OVCAR3 (cell line): ENCODE measurements around a stretch of chr16.

- RRBS = no CpG with 5 or more reads among the region's 9 CpGs
Observed at GRCh38 chr16:85151680-85152090, 39.4 kb upstream of the CIBAR2 start.

DNA sequence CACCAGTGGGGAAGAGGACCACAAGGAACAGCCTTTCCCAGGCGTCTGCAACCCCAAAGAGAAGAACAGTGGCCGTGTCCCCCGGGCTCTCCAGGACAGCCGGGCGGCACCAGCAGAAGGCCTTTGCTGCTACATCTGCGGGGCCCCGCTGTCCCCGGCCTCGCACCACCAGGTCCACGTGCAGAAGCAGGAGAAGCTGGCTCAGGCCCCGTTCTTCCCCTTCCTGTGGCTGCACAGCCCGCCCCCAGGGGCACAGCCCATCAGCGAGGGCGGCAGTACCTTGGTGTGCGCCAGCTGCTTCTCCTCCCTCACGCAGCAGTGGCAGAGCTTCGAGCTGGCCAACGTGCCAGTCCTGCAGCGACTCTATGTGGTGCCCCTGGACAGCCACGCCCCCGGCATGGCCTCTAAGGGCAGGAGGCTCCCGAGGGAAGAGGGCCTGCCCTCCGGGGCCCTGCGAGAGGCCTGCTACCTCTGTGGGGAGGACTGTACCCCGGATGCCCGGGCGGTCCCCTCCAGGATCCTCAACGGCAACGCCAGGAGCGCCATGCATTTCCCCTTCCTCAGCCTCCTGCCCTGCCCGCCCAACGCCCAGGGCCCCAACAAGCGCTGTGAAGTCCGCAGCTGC is 58.3 kb upstream of the CIBAR2 start:
- RRBS = 95% methylated on average over 10 of the region's 34 CpGs

GRCh38 chr16:85305923-85306744 is 193.9 kb upstream of the CIBAR2 start:
- RRBS = no CpG with 5 or more reads among the region's 15 CpGs

- RRBS = 40% methylated on average over 1 of the region's 8 CpGs
Observed at GRCh38 chr16:85330610-85331169, 218.4 kb upstream of the CIBAR2 start.

DNA sequence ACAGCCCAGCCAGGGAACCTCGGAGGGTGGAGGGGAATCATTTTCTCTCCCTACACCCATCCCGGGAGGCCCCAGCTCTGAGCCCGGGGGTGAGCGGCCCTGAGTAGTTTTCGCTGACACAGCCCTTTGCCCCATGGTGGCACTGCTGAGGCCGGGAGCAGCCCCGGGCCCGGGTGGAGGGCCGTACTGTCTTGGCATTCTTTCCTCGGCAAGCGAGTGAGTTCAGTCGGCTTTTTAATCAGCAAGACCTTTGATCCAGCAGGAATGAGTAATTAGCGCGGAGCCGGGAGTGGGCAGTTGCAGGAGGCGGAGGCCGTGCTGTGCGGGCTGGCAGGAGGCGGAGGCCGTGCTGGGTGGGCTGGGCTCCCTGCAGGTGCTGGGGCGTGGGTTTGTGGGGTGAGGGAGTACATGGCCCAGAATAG is 222.9 kb upstream of the CIBAR2 start:
- RRBS = 67% methylated on average over 9 of the region's 21 CpGs

GRCh38 chr16:85353763-85354301 is 241.6 kb upstream of the CIBAR2 start:
- RRBS = no CpG with 5 or more reads among the region's 11 CpGs

GRCh38 chr16:85381804-85382996 is 230.9 kb upstream of the GSE1 start:
- RRBS = 81% methylated on average over 10 of the region's 35 CpGs

- RRBS = no CpG with 5 or more reads among the region's 14 CpGs
Observed at GRCh38 chr16:85459490-85460353, 153.4 kb upstream of the GSE1 start.

DNA sequence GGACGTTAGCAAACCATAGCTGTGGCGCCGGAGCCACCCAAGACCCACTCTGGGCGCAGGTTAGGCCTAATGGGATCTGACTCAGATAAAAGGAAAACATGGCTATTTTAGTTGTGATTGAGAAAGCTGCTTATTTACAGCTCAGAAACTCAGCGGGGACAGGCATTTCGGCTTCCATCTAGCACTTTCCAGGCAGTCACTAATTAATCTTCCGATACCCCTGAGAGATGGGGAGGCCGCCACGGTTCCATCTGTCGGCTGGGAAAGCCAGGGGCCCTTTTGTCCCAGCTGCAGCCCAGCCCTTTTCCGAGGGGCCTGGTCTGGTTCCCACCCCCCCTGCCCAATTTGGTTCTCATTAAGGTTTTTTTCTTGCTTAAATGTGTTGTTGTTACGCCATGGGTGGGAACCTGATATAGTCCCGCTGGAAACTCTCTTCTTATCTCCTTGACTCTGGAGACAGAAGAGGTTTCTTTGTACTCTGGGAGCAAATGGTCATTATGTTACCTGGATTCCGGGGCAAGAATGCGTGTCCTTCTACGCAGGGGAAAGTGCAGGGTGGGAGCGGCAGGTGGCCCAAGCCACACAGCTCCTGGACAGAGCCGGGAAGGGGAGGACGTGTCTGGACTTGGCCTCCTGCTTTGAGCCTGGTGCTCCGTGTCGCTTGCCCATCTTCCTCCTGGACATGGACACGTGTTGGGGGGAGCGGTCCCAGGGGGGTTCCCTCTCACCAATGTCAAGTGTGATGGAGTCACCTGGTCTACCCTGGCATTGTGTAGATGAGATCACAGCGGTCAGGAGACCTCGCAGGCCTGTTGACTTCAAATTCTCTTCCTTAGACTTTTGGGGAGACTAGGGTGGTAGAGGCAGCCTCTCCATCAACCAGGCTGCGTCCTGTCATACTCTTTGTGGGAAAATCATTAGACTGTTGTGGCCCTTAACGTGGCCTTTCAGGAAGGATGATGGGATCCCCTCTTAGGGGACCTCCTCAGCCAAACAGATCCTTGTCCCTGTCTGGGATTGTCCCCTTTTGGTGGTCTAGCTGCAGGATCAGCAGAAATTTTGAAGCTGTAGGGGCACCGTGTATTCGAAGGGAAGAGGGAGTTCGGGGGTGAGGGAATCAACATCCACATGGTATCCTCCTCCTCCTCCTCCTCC is 50.7 kb upstream of the GSE1 start:
- RRBS = 88% methylated on average over 4 of the region's 30 CpGs

GRCh38 chr16:85577494-85578314 is 35.4 kb upstream of the GSE1 start:
- RRBS = 98% methylated on average over 2 of the region's 21 CpGs

GRCh38 chr16:85628903-85629852 is 16.1 kb downstream of the GSE1 start:
- RRBS = no CpG with 5 or more reads among the region's 22 CpGs

- RRBS = no CpG with 5 or more reads among the region's 24 CpGs
Observed at GRCh38 chr16:85639469-85639971, 26.4 kb downstream of the GSE1 start.

- RRBS = 97% methylated on average over 15 of the region's 37 CpGs
Observed at GRCh38 chr16:85660991-85661727, 27.6 kb downstream of the GINS2 start.

DNA sequence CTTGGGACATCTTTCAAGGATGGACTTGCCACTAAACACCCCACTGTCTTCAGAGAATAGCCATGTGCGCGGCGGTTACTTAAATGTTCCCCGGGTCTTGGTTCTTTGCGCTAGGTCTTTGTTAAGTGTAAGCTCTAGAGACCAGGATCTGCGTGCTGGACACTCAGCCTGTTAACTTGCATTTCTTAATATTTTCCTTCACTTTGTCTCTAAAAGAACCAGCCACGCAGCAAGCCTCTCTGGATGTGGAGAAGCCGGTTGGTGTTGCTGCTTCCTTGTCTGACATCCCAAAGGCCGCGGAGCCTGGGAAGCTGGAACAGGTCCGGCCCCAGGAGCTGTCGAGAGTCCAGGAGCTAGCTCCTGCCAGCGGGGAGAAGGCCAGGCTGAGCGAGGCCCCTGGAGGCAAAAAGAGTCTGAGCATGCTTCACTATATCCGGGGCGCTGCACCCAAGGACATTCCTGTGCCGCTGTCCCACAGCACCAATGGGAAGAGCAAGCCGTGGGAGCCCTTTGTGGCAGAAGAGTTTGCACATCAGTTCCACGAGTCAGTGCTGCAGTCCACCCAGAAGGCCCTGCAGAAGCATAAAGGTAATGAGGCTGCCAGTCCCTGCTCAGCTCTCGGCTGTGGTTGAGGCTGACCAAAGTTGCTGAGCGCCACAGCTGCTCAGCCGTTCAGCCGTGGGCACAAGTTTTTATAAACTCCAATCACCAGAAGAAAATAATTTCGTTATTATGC is 22.8 kb downstream of the GINS2 start:
- RRBS = 96% methylated on average over 4 of the region's 24 CpGs

- RRBS = no CpG with 5 or more reads among the region's 16 CpGs
Observed at GRCh38 chr16:85673767-85674447, 14.8 kb downstream of the GINS2 start.

DNA sequence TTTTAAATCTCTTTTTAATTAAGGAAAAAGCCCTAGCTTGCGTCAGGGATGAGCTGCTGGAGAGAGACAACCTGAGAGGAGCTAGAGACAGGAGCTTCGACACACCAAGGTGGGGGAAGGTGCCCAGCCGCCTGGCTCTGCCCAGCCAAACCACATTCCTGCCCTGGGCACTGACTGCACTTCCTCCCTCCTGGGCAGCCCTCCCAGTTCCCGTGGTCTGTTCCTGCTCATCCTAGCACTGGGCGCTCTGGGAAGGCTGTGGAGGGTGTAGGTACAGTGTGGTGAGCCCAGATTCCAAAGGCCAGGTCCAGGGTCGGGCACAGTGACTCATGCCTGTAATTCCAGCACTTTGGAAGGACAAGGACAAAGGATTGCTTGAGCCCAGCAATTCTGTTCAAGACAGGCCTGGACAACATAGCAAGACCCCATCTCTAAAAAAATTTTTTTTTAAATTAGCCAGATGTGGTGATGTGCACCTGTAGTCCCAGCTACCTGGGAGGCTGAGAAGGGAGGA is 30.7 kb downstream of the C16orf74 start:
- RRBS = no CpG with 5 or more reads among the region's 6 CpGs

- RRBS = no CpG with 5 or more reads among the region's 10 CpGs
Observed at GRCh38 chr16:85850171-85850862, 48.6 kb upstream of the IRF8 start.

GRCh38 chr16:85870004-85870641 is 28.8 kb upstream of the IRF8 start:
- RRBS = no CpG with 5 or more reads among the region's 13 CpGs

DNA sequence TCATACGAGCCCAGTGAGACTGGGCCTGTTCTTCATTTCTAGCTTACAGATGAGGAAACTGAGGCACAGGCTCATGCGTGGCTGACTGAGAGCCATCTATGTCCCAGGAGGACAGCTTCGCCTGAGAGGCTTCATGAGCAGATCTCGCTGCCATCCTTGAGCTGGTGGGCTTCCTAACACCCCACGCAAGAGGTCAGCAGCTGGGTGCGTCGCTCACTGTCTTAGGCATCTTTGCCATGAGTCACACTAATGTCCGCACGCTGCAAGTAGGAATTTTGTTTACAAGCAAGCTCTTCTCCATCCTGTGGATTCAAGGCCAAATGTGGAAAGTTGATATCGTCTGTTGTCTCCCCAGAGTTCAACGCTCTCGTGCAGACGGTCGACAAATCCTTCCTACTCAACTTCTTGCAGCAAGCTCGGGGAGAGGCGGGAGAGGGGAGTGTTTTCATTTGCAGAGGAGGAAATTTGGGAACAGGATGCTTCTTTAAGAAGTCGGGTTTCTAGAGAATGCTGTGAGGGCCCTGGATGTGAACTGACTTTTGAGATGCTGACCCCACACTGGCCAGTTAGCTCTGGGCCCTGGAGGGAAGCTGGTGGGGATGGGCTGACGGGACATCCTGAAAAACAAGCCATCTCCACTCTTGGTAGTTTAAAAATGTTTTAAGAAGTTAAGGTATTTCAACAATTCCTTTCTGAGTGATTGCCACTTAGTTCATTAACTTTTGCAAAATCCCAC is 24.8 kb downstream of the IRF8 start:
- RRBS = no CpG with 5 or more reads among the region's 18 CpGs

GRCh38 chr16:85928260-85928876 is 29.4 kb downstream of the IRF8 start:
- RRBS = no CpG with 5 or more reads among the region's 11 CpGs